ENCODE measurements around a stretch of chr10.

DNA sequence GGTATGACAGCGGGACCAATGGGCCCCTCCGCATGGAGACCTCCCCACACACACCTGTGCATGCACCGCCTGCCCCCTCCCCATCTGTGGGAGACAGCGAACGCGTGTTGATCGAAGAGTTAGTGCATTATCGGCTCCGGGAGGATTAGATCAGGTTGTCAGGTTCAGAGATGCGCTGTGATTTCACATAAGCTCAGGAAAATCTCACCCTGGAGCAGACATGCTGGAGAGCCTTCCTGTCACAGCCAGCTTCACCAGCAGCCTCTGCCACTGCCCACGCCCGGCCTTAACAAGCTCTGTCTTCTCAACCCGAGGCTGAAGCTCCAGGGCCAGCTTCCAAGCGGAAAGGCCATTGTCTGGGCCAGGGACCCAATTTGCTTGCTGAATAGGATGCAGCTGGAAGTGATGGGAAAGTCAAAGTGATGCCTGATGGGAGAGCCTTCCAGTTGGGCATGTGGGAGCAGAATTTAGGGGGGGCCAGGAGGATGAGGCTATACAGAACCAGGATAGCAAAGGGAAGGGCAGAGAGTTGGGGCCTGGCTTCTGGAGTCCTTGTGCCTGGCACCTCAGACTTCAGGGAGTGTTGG lies 36.3 kb downstream of the C10orf105 start:
- PRO-cap, result no peak

DNA sequence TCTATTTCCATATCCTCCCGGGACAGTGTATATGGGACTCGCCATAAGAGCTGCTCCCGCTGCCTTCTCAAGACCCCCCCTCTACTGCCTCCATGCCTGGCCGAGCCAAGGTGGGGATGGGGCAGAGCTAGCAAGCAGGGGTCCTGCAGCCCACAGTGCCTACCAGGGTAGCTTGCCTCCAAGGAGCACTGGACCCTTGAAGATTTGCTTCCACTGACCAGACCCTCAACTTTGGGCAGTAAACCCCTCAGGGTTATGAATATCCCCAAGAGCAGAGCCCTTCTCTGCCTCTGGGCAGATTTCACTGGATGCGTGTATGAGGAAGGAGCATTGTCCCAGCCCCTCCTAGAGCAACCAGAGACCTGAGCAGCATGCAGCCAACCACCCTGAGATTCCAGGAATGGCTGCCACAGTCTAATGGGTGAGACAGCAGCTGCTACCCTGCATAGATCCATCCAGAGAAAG lies 25.9 kb upstream of the C10orf105 start:
- PRO-cap, result no peak

GRCh38 chr10:71751671-71752605 lies 21.4 kb downstream of the VSIR start:
- PRO-cap, result no peak

GRCh38 chr10:71766921-71767544 lies 6.3 kb downstream of the VSIR start:
- PRO-cap, result bidirectional peak, plus-strand start at chr10:71767008, minus-strand start at chr10:71766811

DNA sequence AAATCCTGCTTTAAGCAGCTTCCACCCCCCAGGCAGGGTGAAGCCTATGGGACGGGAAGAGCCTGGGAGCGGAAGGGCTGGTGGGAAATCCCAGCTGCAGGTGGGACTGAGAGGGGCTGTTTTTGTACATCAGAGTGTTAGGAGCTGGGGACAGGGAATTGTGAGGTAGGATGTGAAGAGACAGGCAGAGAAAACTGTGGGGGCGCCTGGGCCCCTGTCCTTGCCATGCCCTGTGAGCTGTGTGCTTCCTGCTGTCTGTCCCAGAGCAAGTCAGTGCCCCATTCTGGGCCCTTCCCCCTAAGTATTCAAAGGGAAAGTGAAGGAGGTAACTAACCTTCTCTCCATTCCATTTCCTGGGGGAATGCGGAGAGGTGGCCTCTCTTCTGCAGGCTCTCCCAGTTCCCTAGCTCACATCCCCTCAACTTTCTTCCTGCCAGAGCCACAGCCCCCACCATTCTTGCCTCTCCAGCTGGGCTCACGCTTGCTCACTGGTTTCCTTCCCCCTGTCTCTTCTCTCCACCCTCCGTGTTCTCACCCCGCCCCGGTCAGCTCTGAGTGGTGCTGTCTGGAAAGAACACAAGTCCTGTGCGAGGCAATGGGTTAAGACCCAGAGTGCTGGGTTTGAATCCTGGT lies 9.6 kb upstream of the VSIR start:
- PRO-cap, result no peak

GRCh38 chr10:71807488-71808617 lies 34.5 kb upstream of the VSIR start:
- PRO-cap, result no peak

DNA sequence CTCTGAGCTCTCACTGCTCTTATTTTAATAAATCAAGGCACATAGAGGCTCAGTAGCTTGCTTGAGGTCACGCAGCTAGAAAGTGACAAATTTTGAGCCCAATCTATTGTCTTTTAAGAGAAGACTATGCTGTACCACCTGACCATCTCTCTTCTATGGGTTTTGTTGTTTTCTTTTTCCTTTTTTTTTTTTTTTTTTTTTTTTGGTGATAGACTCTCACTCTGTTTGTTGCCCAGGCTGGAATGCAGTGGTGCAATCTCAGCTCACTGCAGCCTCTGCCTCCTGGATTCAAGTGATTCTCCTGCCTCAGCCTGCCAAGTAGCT lies 35.6 kb upstream of the VSIR start:
- PRO-cap, result no peak

DNA sequence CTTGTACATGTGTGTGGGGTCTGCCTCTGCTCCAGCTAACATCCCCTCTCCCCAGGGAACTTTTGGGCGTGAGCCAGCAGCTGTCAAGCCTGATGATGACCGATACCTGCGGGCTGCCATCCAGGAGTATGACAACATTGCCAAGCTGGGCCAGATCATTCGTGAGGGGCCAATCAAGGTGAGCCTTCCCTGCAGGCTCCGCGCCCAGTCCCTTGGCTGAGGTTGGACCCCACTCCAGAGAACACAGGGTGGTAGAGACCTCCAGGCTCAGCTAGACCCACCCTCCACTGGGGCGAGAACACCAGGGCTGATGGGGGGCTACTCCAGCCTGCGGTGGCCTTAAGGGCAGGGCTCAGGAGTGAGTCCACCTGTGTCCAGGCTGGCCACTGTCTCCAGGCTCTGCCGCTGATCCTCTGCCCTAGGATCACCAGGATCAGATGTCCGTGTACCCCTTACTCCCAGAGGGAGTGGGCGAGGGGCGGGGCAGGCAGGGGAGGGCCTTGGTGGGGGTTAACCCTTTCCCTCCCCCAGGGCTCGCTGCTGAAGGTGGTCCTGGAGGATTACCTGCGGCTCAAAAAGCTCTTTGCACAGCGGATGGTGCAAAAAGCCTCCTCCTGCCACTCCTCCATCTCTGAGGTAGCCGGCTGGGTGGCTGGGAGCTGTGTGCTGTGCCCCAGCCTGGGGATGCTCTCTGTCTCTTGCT lies 38.2 kb downstream of the PSAP start:
- PRO-cap, result no peak

GRCh38 chr10:71828718-71829649 lies 22.1 kb downstream of the PSAP start:
- PRO-cap, result no peak

GRCh38 chr10:71903549-71904244 lies 52.6 kb upstream of the PSAP start:
- PRO-cap, result no peak

GRCh38 chr10:71966173-71966856 lies 2.1 kb downstream of the CHST3 start:
- PRO-cap, result no peak

GRCh38 chr10:71970189-71970698 lies 6.0 kb downstream of the CHST3 start:
- PRO-cap, result no peak

DNA sequence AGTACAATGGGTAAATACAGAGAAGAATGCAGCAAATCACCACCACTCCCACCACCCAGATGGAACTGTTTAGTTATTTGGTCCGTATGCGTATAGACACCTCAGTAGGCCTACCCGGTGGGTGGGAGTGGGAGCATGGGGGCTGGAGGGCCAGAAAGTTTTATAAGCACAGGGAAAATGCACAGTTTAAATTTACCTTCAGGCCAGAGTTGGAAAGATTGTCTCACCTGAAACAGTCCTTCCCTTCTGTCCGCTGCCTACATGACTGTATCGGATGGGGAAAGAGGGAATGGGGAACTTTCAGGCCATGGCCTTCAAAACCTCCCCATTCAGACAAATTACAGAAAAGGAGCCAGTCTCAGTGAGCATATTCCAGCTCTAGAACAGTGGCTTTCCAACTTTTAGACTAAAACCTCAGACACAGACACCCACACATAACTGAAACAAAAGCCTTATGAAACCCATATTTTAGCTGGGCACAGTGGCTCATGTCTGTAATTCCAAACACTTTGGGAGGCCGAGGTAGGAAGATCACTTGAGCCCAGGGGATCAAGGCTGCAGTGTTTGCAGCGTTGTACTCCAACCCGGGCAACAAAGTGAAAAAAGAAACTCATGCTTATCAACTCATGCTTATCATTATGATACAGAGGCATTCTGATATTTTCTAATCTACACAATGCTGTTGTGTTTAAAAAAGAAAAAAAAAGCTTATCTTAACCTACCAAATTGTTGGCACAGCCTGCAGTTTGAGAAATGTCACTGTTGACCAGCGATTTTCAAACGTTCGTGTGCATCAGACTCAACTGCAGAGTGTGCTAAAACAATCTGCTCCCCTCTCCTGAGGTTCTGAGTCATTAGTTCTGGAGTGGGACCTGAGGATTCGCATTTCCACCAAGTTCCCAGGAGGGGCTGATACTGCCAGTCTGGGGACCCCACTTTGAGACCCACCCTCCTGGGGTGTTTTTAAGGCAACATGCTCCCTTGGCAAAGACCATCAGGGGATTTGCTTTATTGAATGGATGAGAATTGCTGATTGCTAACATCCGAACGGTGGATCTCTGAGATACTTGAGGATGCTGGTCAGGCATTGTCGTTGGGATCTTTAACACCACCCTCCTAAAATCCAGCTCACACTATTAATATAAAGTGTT lies 15.9 kb downstream of the CHST3 start:
- PRO-cap, result no peak

DNA sequence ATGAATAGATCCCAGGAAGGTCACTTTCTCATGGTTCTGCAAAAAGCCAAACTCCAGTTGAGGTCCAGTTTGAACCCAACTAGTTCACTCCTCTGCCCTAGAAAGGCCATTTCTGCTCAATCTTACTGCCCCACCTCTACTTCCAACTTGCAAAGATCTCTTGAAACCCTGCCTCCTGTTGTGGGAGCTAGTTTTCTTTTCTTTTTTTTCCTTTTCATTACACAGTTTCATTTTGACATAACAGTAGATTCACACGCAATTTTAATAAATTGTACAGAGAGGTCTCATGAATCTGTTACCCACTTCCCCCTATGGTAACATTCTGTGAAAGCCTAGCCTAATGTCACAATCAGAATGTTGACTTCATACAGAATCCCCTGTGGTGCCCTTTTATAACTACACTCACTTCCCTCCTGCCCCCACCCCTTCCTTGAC lies 21.3 kb downstream of the CHST3 start:
- PRO-cap, result no peak

- PRO-cap, result no peak
These were observed 60.8 kb downstream of the SPOCK2 start for GRCh38 chr10:72027503-72028026.

- PRO-cap, result no peak
These were observed 41.5 kb downstream of the SPOCK2 start for GRCh38 chr10:72046848-72047341.

DNA sequence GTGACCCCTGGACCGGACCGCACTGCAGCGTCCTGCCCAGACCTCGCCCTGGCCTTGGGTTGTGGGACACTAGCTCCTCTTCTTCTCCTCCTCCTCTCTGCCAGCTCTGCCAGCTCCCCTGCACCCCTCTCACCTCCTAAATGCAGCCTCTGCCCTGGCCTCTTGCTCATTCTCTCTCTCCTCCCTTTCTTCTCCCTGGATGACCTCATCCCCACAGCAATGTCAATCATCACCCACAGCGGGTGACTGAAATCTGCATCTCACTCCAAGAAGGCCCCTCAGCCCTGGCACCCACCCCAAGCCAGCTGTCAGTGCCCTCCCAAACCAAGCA lies 19.3 kb downstream of the SPOCK2 start:
- PRO-cap, result no peak

DNA sequence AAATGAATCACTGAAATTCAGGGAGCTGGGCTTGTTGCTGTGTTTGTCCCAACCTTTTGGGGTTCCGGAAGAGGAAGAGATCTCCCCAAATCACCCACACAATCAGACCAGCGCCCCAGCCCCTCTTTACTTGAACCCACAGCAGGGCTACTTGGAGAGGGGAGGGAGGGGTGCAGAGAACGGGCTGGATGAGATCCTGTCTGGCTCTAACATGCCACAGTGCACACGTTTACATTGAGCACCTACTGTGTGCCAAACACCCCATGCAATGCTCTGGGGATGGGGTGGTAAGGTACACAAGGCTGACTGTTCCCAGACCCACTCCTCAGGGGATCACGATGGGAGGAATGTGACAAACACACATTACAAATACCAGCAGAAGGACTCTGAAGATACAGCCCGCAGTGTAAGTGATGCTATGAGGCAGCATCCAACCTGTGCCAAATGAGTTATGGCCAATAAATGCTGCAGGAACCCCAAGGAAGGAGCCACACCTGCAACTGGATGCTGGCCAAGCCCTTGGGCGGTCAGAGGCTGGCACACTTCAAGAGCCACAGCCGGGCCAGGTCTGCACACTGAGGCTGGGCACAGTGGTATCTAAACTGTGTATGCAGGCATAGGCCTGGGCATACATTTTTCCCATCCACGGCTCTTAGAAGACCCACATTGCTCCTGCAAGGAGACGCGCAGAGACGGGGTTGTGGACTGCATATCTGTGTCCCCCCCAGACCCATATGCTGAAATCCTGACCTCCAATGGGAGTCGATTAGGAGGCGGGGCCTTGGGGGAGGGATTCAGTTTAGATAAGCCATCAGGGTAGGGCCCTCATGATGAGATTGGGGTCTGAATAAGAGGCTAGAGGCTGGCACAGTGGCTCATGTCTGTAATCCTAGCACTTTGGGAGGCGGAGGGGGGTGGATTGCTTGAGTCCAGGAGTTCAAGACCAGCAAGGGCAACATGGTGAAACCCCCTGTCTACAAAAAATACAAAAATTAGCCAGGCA lies 6.3 kb downstream of the SPOCK2 start:
- PRO-cap, result no peak

DNA sequence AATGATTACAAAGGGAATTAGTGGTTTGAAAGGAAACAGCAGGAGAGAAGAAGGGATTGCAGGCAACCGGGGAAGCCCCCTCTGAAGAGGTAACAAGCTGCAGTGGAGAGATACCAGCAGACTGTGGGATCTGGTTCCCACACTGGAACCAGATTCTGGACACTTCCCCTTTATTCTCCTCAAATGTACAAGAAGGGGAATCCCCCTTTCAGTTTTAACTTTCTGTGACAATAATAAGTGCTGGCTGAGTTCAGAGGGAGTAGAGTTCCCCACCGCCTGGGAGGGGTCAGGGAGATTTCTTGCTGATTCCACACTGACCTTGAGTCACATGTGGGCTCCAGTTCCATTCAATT lies 16.7 kb upstream of the DDIT4 start:
- PRO-cap, result no peak

- PRO-cap, result no peak
These were observed 12.2 kb upstream of the DDIT4 start for GRCh38 chr10:72261444-72262068.

Data from tibial artery (tissue), 1 donor.